GM12891 (cell line): ENCODE results near the genes TBPL2, NAA30 and ACTR10.

DNA sequence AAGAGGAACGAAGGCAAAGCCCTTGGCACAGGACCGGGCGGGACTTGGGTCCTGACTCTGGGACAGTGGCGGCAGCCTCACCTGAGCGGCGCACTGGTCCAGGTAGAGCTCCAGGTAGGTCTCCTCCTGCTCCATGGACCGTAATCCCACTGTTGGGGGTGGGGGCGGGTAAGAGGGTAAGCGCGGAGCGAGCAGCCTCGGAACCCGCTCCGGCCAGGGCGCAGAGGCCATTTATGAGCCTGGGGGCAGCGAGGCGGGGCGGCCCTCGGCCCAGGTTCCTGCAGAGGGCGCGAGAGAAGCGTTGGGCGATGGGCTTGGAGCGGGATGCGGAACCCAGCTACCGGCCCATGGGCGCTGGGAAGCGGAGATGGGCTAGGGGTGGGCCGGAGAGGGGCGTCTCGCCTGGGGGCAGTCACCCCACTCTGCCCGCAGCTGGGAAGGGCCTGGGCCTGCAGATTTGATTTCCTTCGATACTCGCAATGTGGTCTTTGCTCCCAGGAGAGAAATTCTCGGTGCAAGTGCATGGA lies at the start of gene TBPL2:
Gene TBPL2 (minus strand): TSS at position 302 of the 527 bp plus-strand sequence.
- RRBS: no CpG with 5 or more reads among the region's 35 CpGs

DNA sequence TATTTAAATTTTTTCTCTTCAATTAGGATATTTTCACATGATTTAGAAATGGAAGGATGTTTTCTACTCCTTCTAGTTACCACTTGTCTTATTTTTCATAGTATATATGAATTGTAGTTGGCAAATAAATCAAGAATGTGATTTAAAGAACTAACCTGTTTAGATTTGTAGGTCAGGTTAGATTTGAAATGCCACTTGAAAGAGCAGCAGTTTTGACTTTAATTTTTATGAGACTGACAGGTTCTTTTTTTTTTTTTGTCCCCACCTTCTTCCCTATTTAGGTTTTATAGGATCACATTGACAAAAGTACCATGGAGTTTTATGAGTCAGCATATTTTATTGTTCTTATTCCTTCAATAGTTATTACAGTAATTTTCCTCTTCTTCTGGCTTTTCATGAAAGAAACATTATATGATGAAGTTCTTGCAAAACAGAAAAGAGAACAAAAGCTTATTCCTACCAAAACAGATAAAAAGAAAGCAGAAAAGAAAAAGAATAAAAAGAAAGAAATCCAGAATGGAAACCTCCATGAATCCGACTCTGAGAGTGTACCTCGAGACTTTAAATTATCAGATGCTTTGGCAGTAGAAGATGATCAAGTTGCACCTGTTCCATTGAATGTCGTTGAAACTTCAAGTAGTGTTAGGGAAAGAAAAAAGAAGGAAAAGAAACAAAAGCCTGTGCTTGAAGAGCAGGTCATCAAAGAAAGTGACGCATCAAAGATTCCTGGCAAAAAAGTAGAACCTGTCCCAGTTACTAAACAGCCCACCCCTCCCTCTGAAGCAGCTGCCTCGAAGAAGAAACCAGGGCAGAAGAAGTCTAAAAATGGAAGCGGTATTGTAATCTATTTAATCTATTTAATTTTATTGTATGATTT lies 32.0 kb downstream of the KTN1 start:
- RRBS: no CpG with 5 or more reads among the region's 6 CpGs

GRCh38 chr14:55634199-55634855 lies 54.3 kb downstream of the KTN1 start:
- RRBS: no CpG with 5 or more reads among the region's 8 CpGs

DNA sequence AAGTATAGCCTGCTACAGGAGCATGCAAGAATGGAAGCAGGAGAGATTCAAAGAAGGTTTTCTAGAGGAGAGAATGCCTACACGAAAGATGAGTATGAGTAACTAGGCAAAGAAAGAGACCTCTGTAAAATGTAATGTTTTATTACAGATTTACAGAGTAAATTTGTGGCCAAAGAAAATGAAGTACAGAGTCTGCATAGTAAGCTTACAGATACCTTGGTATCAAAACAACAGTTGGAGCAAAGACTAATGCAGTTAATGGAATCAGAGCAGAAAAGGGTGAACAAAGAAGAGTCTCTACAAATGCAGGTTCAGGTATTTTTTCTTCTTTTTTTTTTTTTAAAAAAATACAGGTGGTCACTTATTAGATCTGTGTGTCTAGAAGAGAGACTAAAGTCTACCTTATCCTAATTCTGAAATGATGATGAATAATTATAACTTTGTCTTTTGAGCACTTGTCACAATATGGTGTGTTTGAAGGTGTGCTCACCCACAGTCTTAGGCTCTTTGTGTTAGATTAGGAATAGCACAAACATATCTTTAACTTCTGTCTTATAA lies 57.1 kb downstream of the KTN1 start:
- RRBS: no CpG with 5 or more reads among the region's 1 CpG

DNA sequence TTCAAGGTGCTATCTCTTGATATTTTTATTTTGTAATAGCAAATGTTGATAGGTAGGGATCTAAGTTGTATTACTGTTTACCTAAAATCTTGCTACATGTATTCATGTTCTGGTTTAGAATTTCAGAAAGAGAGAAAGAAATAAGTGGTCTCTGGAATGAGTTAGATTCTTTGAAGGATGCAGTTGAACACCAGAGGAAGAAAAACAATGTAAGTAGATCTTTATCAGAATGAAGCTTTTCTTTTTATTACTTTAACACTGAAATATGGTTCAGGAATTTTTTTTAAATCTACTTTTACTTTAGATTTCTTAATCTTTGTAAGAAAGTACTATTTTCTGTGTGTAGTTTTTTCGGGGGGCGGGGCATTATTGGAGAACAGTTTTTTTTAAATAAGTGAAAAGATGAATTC lies 81.4 kb downstream of the KTN1 start:
- RRBS: no CpG with 5 or more reads among the region's 2 CpGs

DNA sequence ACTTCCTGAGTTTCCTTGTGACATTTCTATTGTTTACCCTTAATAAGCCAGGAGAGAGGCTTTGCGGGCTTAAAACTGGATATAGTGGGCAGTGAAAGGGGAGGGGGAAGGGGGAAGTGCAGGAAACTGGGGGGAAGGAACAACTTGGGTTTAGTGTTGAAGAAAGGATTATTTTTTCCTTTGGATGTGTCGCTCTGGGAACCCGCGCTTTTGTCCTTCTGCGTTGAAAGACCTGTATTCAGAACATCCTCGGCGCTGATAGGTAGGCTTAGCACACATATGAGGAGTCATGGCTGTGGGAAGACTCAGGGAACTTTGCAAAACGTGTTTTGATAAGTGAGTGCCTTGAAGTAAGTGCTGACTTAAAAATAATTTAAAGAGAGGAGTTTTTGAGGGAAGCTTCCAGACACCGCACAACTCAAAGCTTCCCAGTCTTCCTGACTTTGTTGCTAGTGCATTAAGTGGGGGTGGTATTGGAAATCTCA lies 1.4 kb downstream of the PELI2 start:
- RRBS: no CpG with 5 or more reads among the region's 9 CpGs

DNA sequence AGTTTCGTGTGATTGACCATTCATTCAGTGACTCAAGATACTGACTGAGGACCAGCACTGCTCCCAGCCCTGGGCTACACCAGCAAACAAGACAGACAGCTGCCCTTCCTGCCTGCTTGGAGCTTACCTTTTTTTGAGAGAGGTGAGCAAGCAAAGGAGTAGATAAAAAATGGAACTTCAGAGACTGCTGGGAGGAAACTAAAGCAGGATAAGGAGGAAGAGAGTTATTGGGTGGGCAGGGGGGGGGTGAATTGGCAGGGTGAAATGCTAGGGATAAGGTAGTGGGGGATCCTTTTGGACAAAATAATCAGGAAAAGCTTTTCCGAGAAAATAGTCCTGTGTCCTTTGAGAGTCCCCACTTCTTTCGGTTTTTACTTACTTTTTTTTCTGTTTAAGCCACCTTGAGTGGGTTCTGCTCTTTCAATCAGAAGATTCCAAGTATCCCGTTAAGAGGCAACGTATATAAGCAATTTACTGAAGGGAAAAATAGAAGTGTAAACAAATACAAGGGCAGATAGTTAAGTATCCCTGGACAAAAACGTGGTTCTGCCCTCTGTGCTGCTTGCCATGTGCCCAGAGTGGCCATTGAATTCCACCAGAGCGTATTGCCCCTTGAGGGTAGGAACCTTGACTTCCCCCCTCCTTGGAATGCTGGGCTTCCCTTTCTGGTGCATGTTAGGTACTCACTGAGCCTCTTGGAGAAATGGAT lies 7.1 kb downstream of the PELI2 start:
- RRBS: no CpG with 5 or more reads among the region's 7 CpGs

DNA sequence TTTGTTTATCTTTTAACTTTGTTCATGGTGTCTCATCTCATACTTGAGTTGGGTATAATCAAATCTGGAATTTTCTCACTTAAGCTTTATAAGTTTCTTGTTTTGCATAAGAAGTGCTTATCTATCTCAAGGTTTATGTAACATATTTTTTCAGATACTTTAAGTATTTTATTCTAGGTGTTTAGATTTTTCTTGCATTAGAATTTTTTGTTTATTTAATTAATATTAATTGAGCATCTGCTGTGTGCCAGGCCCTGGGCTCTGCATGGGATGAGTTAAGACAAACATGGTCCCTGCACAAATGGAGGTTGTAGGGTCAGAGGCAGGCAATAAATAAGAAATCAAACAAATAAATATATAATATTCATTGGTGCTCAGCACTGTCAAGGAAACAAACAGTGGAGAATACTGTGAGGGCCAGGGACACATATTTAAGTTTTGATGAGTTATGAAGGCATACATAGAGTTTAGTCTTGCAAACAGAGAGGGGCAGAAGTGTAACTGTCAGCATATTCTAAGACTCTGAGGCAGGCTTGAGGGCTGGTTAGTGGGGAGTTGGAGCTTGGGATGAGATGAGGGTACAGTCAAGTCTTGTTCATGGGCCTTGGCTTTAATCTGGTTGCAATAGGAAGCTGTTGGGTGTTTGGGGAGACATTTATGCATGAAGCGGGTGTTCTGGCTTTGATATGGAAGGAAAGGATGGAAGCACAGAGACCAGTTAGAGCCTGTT lies 78.8 kb downstream of the PELI2 start:
- RRBS: no CpG with 5 or more reads among the region's 1 CpG

DNA sequence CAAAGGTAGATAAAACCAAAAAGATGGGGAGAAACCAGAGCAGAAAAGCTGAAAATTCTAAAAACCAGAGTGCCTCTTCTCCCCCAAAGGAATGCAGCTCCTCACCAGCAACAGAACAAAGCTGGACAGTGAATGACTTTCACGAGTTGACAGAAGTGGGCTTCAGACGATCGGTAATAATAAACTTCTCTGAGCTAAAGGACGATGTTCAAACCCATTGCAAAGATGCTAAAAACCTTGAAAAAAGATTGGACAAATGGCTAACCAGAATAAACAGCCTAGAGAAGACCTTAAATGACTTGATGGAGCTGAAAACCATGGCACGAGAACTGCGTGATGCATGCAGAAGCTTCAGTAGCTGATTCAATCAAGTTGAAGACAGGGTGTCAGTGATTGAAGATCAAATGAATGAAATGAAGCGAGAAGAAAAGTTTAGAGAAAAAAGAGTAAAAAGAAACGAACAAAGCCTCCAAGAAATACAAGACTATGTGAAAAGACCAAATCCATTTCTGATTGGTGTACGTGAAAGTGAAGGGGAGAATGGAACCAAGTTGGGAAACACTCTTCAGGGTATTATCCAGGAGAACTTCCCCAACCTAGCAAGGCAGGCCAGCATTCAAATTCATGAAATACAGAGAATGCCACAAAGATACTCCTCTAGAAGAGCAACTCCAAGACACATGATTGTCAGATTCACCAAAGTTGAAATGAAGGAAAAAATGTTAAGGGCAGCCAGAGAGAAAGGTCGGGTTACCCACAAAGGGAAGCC lies 111.6 kb downstream of the PELI2 start:
- RRBS: no CpG with 5 or more reads among the region's 10 CpGs

DNA sequence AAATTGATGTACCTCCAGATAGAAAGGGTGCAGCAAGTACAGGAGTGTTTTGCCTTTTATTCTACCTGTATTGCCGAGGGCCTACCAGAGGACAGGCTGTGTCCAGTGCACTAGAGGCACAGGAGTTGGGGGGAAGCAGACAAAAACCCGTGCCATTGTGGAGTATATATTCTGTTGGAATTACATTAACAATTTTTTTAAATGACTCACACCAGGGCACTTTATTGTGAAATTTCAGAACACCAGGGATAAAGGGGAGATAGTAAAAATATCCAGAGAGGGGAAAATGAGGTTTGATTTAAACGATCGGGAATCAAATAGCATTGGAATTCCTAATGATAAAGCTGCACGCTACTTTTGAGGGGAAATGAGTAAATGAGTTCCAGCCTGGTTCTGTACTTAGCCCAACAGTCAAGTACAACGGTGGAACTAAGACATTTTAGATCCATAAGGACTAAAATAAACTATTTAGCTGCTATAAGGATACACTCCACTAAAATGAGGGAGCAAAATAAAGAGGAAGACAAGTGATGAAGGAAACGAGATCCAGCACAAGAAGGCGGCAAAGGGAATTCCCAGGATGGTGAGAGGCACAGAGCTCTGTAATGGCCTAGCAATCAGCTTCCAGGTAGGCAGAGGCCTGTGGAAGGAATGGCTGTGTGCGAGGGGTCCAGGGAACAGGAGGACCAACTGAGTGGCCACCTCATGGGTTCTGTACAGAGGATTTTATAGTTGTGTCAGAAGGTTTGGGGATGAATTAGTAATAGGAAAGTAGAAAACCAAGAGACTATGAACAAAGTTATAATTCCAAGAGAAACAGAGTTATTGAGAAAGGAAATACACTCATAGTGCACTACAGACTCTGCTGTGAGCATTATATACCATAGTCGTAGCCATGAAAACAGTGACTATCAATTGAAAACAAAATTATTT lies 123.5 kb downstream of the PELI2 start:
- RRBS: no CpG with 5 or more reads among the region's 10 CpGs

- RRBS: no CpG with 5 or more reads among the region's 4 CpGs
Observed at GRCh38 chr14:56252277-56252883, 134.2 kb downstream of the PELI2 start.

- RRBS: no CpG with 5 or more reads among the region's 6 CpGs
Observed at GRCh38 chr14:56589862-56590565, 10.4 kb downstream of the TMEM260 start.

GRCh38 chr14:56806427-56806851 lies 3.8 kb downstream of the OTX2 start:
- RRBS: no CpG with 5 or more reads among the region's 4 CpGs

DNA sequence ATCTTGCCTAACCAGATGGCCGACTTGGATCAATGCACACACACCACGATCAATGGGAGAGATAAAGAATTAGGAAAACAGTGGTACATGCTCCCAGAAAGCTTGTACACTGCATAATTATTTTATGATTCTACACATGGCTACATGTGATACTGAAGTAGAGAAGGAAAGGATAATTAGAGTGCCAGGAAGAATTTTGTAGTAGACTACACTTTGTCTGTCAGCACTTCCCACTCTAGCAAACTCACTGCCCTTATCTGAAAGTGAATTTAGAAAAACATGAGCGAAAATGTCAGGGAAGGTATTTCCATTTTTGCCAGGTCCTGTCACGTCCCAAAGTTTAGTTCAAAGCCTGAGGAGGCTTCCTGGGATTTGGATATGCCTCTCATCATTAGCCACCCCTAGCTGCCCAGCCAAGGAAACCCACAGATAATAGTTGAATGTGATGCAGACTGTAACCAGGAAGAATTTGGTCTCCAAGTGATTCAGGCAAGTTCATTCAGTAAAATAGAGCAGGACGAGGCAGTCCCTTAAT lies 199.5 kb upstream of the OTX2 start:
- RRBS: no CpG with 5 or more reads among the region's 5 CpGs

GRCh38 chr14:57390129-57390859 lies at the start of gene NAA30:
TSS of gene NAA30 (plus strand) at chr14:57390586.
- RRBS: 1% methylated on average over 6 of the region's 61 CpGs

- RRBS: no CpG with 5 or more reads among the region's 2 CpGs
Observed at GRCh38 chr14:57702657-57702856, 163.3 kb downstream of the SLC35F4 start.

DNA sequence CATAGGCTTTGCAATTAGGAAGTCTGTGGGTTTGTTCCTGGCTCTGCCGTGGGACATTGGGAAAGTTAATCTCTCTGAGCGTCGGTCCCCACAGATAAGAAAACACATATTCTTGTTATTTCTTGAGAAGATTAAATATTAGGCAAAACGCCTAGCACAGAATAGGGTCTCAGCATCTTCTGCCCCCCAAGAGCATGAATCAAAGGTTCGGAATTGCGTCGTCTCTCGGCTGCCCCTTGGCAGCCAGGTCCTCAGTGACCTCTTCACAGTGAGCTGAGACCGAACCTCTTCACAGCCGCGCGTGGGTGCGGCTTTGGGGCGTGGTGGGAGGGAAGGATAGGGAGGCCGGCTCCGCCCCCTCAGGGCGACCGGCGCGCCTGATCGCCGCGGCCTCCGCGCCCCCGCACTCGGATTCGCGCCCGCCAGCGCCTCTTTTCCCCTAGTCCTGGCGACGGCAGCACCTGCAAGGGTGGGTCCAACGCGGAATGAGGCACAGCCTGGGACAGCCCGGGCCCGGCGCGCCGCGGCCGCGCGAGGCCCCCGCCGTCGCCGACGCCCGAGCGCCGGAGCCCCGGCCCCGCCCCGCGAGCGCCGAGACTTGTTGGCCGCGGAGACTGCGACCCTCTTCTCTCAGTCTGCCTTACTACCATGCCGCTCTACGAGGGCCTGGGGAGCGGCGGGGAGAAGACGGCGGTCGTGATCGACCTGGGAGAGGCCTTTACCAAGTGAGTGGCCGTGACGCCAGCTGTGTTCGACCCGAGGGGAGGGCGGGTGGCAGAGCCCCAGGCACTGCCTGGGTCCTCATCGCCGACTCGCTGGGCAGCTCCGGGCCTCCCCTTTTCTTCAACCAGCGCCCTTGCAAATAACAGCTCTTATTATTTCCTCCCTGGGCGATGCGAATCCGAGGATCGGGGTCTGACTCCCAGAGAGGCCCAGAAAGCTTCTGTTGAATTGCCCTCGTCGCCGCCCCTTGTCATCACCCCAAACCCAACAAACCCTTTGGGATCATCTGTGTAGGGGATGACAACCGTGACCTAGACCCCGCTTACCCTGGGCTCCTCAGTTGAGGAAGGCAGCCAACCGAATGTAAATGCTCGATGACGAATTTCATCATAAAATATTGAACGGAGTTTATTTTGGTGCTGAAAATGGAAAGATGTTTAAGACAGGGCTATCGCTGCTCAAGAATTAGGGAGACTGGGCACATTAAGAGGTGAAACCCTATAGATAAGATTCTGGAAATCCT lies at the start of gene ACTR10:
Gene ACTR10 (plus strand): TSS at position 580 of the 1,246 bp plus-strand sequence.
- RRBS: under 1% methylated on average over 16 of the region's 93 CpGs

- RRBS: no CpG with 5 or more reads among the region's 2 CpGs
Observed at GRCh38 chr14:58264427-58264935, 19.8 kb downstream of the PSMA3 start.

DNA sequence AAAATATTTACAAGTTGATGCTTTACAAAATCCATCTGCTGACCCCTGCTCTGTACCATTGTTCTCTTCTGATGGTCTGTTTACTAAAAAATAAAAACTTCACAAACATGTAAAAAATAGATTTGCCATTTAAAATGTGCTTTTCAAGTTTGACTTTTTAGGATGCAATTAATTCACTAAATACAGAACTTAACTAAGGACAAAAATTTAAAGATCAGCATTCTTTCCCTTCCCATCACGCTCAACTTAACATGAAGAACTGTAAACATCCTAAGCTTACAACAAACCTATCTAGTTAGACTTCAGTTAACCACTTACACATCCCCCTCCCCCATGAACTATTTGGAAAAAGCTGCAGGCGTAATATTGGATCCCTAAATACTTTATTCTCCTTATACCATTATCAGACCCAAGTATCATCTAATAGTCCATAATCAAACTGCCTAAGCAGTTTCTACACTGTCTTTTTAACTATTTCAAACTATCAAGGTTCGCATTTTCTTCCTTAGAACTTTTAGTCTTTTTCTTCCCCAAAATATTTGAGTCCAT lies 21.0 kb downstream of the PSMA3 start:
- RRBS: no CpG with 5 or more reads among the region's 3 CpGs

- RRBS: no CpG with 5 or more reads among the region's 6 CpGs
Observed at GRCh38 chr14:58318496-58318911, 20.1 kb downstream of the ARID4A start.